ENCODE data around the genes DIDO1 and SRMS.

DNA sequence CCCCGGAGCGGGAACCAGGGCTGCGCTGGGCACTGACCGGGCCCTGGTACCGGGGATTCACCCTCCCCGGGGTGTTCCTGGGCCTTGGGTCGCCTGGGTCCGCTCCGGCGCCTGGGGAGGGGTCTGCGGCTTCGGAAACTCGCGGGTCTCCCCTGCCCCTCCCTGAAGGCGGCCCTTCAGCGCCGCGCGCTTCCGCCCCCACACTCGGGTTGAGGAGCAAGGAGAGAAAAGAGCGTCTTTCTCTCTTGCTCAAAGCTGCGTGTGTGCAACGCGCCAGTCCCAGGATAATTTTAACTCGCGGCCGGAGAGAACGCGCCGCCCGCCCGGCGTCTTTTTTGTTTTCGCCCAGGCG lies 334 bp upstream of the COL9A3 start:
- PRO-cap: bidirectional peak, plus-strand start at position 203 of the sequence, minus-strand start at position 292 of the sequence
- RAMPAGE, long total RNA: no peak

DNA sequence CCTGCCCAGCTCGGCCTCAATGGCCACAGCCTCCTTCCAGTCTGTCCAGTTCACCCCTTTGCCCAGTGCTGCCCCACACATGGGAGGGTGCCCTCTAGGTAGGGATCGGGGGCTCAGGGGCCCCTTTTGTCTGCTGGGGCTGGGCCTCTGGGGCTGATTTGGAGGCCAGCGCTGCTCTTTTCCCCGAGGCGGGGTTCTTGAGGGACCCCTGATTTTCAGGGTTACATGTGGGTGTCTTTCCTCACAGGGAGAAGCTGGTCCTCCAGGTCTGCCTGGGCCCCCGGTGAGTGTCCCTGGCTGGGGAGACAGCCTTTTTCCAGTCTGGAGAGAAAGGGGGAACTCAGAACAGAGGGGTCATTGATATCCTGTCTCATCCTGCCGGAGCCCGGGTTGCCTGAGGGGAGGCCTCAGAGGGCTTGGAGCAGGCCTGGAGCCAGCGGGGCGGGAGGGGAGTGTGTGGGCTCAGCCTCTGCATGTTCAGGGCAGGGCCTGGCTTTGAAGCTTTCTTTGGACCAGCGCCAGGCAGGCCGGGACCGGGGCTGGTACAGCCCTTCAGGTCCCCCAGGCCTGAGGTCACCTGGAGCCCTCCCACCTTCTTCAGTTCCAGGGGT lies 1.5 kb downstream of the COL9A3 start:
- PRO-cap: no peak
- RAMPAGE, long total RNA: no peak

DNA sequence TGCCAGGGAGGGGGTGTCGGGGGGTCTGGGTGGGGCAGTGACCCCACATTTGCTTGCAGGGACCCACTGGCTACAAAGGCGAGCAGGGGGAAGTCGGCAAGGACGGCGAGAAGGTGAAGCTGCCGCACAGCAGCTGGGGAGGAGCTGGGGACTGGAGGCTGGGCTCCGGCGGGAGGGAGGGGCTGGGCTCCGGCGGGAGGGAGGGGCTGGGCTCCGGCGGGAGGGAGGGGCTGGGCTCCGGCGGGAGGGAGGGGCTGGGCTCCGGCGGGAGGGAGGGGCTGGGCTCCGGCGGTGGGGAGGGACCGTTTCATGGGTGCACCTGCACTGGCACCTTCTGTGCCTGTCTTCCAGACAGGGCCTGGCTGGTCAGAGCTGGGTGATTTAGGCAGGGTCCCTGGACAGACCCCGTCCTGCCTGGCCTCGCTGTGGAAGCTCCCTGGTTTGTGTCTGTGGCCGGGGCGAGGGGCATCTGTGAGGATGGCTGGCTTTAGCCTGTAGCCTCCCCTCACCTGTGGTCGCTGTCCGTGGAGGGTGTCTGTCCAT lies 8.1 kb downstream of the COL9A3 start:
- PRO-cap: no peak
- RAMPAGE, long total RNA: no peak

- PRO-cap: no peak
- RAMPAGE, long total RNA: no peak
Observed at GRCh38 chr20:62831378-62831951, 14.6 kb downstream of the COL9A3 start.

DNA sequence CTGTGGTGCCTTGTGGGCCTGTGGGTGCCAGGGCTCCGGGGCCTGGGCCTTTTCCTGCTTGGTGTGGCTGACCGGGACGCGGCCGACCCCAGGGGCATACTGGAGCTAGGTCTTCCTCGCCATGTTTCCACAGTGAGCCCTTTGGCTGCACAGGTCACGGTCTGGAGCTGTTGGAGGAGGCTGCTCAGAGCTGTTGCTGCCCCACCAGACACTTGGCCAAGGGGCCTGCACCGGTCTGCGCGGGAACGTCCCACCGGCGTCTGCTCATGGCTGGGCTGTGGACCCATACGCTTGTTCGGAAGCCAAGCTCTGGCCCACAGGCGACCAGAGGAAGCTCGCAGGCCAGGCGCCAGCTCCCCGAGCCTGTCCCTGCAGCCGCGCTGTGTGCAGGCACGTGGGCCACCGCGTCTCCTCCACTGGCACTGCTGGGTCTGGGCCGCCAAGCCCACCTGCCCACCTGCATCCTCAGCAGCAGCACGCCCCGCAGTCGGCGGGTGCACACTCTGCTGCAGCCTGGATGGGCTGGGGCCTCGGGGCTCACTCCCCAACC lies 15.3 kb upstream of the TCFL5 start:
- PRO-cap: no peak
- RAMPAGE, long total RNA: no peak

- PRO-cap: bidirectional peak, plus-strand start at chr20:62926636, minus-strand start at chr20:62926505; bidirectional peak, plus-strand start at chr20:62927133, minus-strand start at chr20:62926843
- RAMPAGE, long total RNA: no peak
Observed at GRCh38 chr20:62926366-62927095, at the start of gene DIDO1. DIDO1 (minus strand) TSS chr20:62926505.

GRCh38 chr20:62928942-62929869 lies 2.9 kb upstream of the DIDO1 start:
- PRO-cap: bidirectional peak, plus-strand start at chr20:62929426, minus-strand start at chr20:62929198
- RAMPAGE, long total RNA: no peak

- PRO-cap: unidirectional peak, plus-strand start at chr20:62961389; unidirectional peak, plus-strand start at chr20:62961418; unidirectional peak, plus-strand start at chr20:62961455
- RAMPAGE, long total RNA: no peak
Observed at GRCh38 chr20:62961333-62961540, 8.7 kb downstream of the SLC17A9 start.

GRCh38 chr20:63037568-63038279 lies 31.0 kb upstream of the BHLHE23 start:
- PRO-cap: unidirectional peak, minus-strand start at chr20:63038114
- RAMPAGE, long total RNA: no peak

- PRO-cap: no peak
- RAMPAGE, long total RNA: no peak
Observed at GRCh38 chr20:63151530-63152316, 64.2 kb downstream of the YTHDF1 start.

- PRO-cap: bidirectional peak, plus-strand start at chr20:63178074, minus-strand start at chr20:63178165
- RAMPAGE, long total RNA: no peak
Observed at GRCh38 chr20:63178008-63178412, 37.9 kb downstream of the YTHDF1 start.

GRCh38 chr20:63230529-63231314 lies 5.0 kb upstream of the BIRC7 start:
- PRO-cap: unidirectional peak, minus-strand start at chr20:63230967
- RAMPAGE, long total RNA: no peak

GRCh38 chr20:63363273-63363587 lies 2.1 kb upstream of the CHRNA4 start:
- PRO-cap: no peak
- RAMPAGE, long total RNA: no peak

- PRO-cap: no peak
- RAMPAGE, long total RNA: no peak
Observed at GRCh38 chr20:63379981-63380408, 18.8 kb upstream of the CHRNA4 start.

DNA sequence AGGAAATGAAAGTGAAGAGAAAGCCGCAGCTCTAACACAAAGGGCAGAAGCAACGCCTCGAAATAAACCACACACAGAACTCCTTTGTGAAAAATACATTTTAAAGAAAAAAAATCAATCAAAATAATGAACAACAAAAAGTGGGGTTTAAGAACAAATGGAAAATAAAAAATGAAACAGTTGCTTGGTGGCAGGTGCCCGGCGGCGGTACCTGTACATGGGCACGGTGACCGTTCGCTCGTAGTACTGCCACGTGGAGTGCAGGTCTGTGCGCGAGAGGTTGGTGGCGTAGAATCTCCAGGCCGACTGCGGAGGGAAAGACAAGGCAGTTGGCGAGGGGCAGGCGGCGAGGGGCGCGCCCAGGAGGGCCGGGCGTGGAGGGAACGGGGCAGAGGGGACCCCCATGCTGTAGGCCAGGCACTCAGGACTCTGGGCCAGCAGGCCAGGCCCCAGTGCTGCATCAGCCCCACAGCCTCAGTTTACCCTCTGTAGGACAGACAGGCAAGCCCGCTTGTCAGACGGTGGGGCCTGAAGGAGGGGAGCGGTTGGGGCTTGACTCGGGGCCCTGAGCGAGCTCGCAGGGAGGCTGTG lies 38.8 kb downstream of the KCNQ2 start:
- PRO-cap: no peak
- RAMPAGE, long total RNA: no peak

- PRO-cap: no peak
- RAMPAGE, long total RNA: no peak
Observed at GRCh38 chr20:63500849-63501331, 2.0 kb upstream of the EEF1A2 start.

DNA sequence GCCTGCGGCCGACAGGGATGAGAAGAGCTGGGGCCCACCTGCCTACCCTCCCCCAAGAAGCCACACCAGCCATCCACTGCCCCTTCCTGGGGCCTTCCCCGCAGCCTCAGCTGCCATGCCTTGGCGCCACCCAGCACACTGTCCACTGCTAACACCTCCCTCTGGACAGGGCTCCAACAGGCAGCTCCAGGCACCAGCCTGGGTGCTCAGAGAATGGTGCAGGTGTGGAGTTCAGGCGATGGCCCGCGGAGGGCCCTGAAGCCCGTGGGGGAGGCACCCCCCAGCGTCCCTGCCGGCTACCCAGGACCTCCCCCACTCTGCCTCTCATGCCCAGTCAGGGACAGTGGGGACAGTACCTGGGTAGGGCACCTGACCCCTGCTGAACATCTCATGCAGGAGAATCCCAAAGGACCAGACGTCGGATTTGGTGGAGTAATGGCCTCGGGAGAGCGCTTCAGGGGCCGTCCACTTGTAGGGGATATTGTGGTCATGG lies 7.4 kb downstream of the PTK6 start:
- PRO-cap: no peak
- RAMPAGE, long total RNA: no peak

- PRO-cap: no peak
- RAMPAGE, long total RNA: no peak
Observed at GRCh38 chr20:63532230-63532911, 4.8 kb downstream of the PTK6 start.

GRCh38 chr20:63547490-63548056 lies at the start of gene SRMS:
SRMS (minus strand) TSS chr20:63547749.
- PRO-cap: bidirectional peak, plus-strand start at chr20:63547929, minus-strand start at chr20:63547742
- RAMPAGE, long total RNA: no peak

DNA sequence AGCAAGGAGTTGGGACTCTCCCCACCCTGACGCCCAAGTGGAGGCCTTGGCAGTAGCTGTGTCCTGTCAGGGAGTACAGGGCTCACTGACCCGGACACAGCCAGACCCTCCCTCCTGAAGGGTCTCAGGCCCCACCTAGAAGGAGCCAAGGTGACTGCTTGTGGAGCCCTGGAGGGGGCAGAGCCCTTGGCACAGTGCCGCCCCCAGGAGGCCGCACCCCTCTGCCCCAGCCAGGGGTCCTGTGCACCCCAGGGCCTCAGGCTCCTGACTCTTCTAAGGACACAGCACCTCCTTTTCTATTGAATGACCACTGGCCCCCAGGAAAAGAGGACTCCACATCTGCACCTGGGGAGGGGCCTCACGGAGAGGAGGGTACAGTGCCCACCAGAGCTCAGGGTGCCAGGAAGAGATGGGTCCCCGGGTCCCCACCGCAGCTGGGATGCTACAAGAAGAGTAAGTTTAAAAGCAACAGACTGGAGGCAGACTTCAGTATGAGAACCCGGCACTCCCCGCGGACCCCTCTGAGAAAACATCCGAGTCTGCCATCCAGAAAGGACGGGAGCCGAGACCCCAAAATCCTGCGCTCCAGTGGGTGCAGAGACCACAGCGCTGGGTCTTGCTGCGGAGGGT lies 567 bp downstream of the HELZ2 start:
- PRO-cap: no peak
- RAMPAGE, long total RNA: no peak